Pericardium fibroblast (primary cell): ENCODE measurements around a stretch of chr3.

GRCh38 chr3:68996701-68996992 lies 16.8 kb downstream of the EOGT start:
- RAMPAGE, long total RNA: no peak

- RAMPAGE, long total RNA: no peak
Observed at GRCh38 chr3:69012839-69013559, 485 bp downstream of the EOGT start.

GRCh38 chr3:69087437-69087804 lies 2.7 kb downstream of the ARL6IP5 start:
- RAMPAGE, long total RNA: no peak

- RAMPAGE, long total RNA: no peak
Observed at GRCh38 chr3:69119108-69119733, 3.2 kb downstream of the LMOD3 start.

DNA sequence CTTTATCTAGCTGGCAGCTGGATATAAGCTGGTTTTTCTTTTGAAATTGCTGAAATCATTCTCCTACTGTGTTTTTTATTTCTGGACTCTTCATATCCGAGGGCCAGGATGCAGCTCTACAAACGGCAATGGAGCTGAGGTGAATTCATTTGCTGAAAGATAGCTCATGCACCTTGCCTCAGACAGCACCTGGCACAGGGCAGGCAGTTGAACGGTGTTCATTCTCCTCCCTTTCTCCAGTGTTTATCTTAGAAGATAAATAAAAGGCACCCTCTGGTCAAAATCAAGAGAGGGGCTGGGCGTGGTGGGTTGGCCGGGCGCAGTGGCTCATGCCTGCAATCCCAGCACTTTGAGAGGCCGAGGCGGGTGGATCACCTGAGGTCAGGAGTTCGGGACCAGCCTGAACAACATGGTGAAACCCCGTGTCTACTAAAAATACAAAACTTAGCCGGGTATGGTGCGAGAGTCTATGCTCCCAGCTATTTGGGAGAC lies 79.3 kb upstream of the LMOD3 start:
- RAMPAGE, long total RNA: no peak

- RAMPAGE, long total RNA: no peak
Observed at GRCh38 chr3:69484707-69485503, 99.0 kb upstream of the FRMD4B start.

DNA sequence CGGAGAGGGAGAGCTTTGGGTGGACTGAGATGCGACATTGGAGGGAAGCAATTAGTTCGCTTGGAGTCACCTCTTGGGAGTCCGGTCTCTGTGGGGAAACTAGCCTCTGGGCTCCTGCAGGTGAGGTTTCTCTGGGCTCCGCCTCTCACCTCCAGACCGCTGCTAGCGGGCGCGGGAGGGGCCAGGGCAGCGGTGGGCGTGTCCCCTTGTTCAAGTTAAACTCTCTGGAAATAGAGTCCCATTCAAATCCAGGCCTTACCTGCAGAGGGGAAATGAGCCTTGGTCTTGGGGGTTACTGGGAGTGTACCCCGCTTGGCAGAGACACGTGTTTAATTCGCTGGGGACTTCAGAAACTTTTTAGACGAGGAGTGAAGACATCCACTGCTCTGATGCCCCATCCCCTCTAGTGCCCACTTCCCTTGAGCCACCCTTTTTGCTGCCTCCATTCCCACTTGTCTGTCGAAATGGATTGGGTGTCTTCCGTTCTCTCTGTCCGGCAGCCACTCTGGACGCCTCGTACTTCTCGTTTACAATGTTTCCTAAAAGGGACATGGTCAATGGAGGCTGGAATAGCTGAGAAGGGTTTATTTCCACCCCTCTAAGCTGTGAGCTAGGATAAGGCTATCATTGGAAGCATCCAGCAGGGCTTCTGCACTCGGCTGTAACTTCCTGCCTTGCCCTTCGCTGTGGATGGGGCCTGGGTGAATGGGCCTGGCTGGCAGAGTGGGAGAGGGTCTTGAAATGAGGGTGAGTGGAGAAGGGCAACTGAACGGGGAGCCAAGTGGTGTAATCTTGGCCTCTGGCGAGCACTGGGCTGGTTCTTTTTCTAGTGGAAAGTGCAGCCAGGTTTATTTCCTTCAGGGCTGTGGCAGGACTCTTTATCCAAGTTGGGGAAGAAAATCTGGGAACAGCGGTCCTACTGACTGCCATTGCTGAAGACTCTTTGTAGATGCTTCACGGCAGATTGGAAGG lies 1.1 kb downstream of the MITF start:
- RAMPAGE, long total RNA: no peak

DNA sequence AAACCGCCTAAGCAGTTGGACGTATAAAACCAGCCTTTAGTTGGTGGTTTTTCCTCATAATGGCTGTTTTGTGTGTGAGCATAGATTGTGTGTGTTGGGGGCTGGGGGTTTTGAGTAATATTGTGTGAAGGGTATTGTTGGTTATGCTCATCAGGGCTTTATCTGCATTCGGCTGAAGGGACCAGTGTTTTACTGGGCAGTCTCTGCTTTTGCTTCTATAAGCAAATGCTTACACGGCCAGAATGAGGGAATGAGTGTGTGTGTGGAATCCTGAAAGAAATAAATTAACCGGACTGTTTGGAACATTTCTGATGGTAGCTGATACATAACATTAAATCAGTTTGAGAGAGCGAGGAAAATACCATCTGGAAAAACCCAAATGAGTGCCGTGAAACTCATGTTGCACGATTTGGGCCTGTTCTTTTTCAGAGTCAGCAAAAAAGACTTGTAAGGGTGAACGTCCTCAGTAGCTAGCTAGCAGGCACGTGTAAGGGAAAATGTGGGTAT lies 1.9 kb downstream of the MITF start:
- RAMPAGE, long total RNA: no peak

DNA sequence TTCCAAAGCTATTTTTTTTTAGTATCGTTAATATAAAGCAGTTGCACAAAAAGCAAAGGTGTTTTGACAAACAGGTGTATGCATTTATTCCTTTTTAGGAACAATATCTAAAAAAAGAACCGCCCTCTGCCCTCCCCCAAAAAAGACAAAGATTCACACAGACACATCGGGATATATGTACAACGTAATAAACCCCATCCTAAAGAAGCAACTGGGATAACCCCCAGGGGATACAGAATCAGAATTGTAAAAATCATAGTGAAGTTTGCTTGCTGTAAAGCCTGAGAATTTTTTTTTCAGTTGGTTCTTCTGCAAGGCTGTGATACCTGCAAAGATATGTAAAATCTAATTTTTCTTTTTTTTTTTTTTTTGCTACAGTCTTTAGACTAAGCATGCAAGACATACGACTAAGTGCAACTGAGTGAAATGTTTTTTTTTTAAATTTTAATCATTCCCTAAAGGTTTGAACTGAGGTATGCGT lies 627.4 kb downstream of the FOXP1 start:
- RAMPAGE, long total RNA: no peak

- RAMPAGE, long total RNA: no peak
Observed at GRCh38 chr3:71100669-71101362, 482.7 kb downstream of the FOXP1 start.

- RAMPAGE, long total RNA: no peak
Observed at GRCh38 chr3:71127267-71128275, 456.0 kb downstream of the FOXP1 start.

GRCh38 chr3:71153684-71154007 lies 429.9 kb downstream of the FOXP1 start:
- RAMPAGE, long total RNA: no peak

- RAMPAGE, long total RNA: no peak
Observed at GRCh38 chr3:71244009-71244647, 339.4 kb downstream of the FOXP1 start.

DNA sequence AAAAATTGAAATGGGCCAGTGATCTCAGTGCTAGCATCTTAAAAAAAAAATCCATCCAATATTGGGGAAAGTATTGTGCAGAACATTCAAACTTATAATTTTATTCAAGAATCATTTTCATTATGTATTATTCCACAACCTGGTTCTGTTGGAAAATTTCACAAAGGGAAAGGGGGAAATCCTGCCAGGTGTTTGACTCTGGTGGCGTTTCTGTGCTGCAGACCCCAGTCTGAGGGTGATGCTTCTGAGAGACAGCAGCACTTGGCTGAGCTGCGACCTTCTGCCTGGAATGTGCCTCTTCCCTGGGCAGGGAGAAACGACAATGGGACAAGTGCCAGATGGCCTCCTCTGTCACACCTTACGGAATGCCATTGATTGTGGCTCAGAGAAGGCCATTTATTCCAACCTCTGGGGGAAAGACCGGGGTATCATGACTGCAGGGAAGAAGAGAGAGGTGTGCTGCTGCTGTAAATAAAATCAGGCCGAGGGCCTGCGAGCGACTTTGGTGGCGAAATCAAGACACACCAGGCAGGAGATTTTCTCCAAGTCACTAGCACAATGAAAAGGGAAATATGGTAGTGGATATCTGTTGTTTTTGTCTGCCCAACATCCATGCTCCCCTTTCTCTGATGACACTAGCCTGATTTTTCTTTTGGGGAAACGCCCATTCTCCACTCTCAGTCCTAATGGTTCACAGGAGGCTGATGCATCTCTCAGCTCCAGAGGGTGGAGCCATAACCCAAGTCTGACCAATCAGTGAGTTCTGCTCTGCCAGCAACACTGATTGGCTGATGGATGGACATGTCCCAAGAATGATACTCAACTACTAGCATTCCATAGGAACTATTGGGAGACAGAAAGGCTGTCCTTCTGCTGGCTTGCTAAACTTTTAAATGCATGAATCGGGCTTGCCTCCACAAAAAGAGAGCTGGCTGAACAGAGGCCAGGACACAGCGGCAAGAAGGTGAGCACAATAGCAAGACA lies 336.2 kb downstream of the FOXP1 start:
- RAMPAGE, long total RNA: no peak

- RAMPAGE, long total RNA: no peak
Observed at GRCh38 chr3:71372877-71373589, 210.5 kb downstream of the FOXP1 start.

DNA sequence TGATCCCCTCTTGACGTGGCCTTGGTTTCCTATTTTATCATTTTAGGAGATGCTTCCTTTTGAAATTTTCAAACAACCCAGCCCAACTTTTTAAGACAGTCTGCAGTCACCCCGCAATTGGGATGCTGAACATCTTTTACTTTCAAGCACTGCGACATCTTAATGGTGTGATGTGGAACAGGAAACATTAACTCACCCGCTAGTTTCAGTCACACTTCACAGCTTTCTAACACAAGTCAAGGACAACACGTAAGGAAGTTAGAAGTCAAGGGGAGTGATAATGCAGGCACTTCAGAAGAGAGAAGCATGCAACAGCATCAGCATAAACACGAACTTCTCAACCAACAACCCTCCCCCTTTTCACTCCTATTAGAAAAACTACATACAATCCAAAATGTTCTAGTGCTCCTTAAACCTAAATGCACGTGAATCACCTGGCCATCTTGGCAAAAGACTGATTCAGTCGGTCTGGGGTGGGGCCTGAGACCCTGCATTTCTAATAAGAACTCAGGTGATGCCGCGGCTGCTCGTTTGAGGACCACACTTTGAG lies 161.5 kb downstream of the FOXP1 start:
- RAMPAGE, long total RNA: no peak

GRCh38 chr3:71428787-71429818 lies 154.4 kb downstream of the FOXP1 start:
- RAMPAGE, long total RNA: no peak

- RAMPAGE, long total RNA: no peak
Observed at GRCh38 chr3:71454798-71455624, 128.5 kb downstream of the FOXP1 start.

DNA sequence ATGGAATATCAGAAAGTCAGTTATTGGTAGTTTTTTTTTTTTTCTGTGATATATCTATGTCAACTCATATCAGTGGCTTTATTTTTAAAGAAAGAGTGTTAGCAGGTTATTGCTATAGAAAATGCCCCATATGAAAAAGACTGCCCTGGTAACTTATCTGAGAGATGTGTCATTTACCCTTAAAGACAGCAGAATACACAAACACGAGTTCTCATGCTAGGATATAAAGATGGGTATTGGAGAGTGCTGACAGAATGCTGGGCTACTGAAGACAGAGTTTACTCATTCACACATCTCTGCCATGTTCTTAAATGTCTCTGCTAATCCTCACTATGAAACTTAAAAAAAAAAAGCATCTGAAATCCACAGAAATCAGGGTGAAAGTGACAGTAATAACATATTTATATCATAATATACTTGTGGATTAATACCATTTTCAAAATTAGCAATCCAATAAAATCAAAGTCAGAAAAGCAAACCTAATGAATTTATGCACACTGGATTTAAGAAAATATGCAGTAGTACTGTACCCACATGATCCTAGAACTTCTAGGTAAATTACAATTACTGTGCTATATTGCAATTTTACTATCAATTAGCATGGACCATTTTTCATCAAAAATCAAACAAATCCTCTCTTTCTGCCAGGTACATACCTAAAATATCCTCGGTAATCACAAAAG lies 126.6 kb downstream of the FOXP1 start:
- RAMPAGE, long total RNA: no peak

DNA sequence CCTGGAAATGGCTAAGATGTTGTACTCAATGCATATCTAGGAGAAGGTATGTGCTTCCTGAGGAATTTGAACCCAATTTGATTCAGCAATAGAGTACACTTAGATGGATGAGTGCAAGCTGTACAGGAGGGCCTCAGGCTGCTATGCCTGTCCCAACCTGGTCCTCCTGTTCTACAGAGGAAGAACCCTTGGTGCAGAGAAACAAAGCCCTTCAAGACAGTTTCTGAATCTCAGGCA lies 15.4 kb downstream of the FOXP1 start:
- RAMPAGE, long total RNA: no peak